OCI-LY7 (cell line): ENCODE results near the gene SPDYA.

DNA sequence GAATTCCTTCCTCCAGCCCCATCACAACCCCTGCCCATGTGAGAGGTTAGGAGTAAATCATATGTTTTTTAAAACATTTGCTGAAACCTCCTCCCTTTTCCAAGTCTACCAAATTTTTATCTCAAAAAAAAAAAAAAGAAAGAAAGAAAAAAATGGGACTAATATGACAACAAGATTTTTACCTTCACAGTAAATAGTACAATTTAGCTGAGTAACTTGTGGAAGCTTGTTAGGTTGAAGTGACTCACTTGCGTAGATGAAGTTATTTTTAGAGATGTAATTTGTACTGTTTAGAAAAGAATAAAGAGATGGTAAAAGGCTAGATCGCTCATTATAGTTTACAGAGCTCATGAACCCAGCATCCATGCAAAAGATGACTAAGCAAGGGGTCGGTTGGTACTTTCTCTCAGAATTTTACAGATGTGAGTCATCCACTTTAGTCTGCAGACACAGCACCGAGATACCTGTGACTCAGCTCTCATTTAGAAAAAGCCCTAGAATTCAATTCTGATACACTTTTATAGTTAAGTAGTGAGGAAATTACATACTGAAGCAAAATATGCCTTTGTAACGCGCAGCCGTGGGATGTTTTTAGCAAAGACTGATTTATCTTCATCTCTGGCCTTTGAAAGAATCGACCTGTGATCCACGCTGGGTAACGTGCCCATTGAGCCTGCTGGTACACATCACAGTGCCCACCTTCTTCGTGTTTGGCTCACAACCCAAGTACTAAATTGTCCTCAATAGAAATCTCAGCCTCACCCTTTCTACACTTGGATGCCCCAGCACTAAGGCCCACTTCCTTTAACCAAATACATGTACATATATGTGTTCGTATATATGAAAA is 116.5 kb upstream of the FOSL2 start:
- PRO-cap: no peak
- RAMPAGE, long total RNA: no peak

GRCh38 chr2:28391475-28391975 is 1.1 kb upstream of the FOSL2 start:
- PRO-cap: no peak
- RAMPAGE, long total RNA: no peak

- PRO-cap: no peak
- RAMPAGE, long total RNA: no peak
Measured at GRCh38 chr2:28394029-28394444, 1.4 kb downstream of the FOSL2 start.

DNA sequence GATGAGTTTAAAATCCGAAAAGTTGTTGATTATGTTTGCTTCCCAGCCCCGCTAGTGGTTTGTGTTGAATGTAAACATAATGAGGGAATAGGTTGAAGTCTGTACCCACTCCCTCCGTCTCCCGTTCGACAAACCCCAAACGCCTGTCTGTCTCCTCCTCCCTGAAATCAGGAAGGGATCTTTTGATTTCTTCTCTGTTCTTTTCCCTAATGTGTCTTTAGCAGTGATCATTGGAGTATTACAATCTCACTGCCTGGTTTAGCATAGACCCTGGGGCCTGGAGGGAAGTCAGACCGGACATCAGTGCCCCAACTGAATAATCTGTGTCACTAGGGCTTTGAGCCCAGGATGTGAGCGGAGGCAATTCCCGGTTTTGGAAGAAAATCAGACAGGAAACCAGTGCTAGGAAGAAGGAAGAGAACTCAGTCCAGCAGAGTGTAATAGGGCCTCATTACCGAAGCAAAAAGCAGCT is 2.5 kb downstream of the FOSL2 start:
- PRO-cap: no peak
- RAMPAGE, long total RNA: no peak

DNA sequence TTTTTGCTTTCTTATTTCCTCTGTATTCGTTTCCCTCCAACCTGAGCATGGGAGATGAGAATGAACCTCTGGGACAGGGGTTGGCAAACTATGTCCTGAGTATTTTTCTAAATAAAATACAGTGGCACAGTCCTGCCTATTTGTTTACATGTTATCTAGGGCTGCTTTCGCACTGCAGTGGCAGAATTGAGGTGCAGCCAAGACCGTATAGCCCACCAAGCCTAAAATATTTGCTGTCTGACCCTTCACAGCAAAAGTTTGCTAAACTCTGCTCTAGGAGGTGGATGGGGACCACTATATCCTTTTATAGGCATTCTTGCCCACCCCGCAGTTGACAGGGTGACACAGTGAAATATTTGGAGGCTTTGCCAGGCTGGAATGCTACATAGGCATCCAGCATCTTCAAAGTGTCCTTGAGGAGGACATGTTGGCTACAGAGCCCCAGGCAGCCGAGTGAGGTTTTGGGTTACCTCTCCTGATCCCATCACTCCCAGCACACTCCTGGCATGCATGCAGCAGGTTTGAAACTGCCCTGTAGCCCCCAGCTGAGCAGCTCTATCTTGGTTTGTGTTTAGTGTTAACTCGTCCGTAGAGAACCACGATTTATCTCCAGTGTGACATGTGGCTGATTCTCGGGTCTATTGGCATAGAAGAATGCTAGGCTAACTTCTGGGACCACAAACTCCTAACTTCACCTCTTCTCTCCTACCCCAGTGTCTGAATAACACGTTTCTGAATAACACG is 7.2 kb downstream of the FOSL2 start:
- PRO-cap: no peak
- RAMPAGE, long total RNA: no peak

- PRO-cap: no peak
- RAMPAGE, long total RNA: no peak
Measured at GRCh38 chr2:28411525-28412863, 19.3 kb downstream of the FOSL2 start.

DNA sequence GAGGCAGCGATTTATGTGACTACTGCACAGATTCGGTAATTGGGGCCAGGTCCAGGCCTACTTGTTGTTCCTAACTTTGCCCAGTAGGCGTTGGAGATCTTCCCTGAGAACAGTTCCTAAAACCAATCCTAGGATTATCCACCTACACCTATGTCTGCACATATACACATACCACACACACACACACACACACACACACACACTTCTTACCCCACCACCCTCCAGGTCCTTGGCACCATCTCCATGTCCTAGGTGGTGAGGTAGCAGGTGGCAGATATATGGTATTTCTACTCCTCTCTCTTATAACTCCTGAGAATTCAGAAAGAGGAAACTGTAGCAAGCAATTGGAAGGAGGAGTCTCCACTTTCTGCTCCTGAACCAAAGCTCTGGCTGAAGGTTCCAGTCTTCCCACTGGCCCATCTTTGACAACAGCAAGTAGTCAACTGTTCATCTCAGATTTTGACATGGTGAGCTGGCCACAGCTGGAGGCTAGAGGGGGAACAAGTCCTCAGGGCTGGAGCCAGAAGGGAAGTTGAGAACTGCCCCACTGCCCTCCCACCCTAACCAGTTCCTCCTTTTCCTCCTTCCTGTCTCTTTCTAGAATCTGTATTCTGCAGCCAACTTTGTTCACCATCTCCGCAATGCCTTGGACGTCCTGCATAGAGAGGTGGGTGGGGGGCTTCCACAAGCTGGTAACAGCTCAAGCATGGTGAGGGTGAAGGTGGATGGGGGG is 105.6 kb downstream of the PLB1 start:
- PRO-cap: no peak
- RAMPAGE, long total RNA: no peak

- PRO-cap: no peak
- RAMPAGE, long total RNA: no peak
Measured at GRCh38 chr2:28664975-28665735, 86.5 kb upstream of the PPP1CB start.

DNA sequence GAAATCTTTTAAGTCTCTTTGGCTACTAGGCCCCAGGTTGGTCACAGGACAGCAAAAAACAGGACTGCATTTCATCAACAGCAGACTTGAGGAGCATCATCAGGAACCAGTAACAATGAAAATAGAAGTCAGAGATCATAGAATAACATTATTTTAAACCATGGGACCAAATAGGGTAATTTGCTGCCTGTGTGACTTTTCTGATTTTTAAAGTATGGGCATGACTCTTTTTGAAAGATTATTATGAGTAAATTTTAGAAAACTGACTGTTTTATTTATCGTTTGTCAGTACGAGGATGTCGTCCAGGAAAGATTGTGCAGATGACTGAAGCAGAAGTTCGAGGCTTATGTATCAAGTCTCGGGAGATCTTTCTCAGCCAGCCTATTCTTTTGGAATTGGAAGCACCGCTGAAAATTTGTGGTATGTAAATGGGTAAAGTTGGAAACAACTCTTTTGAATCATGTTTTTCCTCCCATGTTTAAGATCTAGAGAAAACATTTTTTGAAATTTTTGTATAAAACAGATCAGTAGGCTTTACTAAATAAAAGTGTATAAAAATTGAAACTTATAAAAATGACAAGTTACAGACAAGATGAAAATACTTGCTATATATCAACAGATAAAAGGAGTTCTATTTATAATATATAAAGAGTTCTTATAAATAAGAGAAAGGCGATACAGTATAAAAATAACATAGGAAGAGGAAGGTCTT is 25.1 kb downstream of the PPP1CB start:
- PRO-cap: no peak
- RAMPAGE, long total RNA: no peak

GRCh38 chr2:28810153-28811027 is at the start of gene SPDYA:
Gene SPDYA (plus strand): TSS chr2:28810834.
- PRO-cap: no peak
- RAMPAGE, long total RNA: no peak

- PRO-cap: no peak
- RAMPAGE, long total RNA: no peak
Measured at GRCh38 chr2:28913457-28913758, 18.9 kb downstream of the WDR43 start.

- PRO-cap: no peak
- RAMPAGE, long total RNA: no peak
Measured at GRCh38 chr2:28947152-28947674, 33.9 kb upstream of the TOGARAM2 start.

GRCh38 chr2:28947675-28948644 is 33.1 kb upstream of the TOGARAM2 start:
- PRO-cap: no peak
- RAMPAGE, long total RNA: no peak

- PRO-cap: no peak
- RAMPAGE, long total RNA: no peak
Measured at GRCh38 chr2:29011541-29012122, 30.5 kb downstream of the TOGARAM2 start.

- PRO-cap: no peak
- RAMPAGE, long total RNA: no peak
Measured at GRCh38 chr2:29016495-29017027, 35.5 kb downstream of the TOGARAM2 start.

GRCh38 chr2:29129802-29130155 is 14.6 kb downstream of the CLIP4 start:
- PRO-cap: no peak
- RAMPAGE, long total RNA: no peak

DNA sequence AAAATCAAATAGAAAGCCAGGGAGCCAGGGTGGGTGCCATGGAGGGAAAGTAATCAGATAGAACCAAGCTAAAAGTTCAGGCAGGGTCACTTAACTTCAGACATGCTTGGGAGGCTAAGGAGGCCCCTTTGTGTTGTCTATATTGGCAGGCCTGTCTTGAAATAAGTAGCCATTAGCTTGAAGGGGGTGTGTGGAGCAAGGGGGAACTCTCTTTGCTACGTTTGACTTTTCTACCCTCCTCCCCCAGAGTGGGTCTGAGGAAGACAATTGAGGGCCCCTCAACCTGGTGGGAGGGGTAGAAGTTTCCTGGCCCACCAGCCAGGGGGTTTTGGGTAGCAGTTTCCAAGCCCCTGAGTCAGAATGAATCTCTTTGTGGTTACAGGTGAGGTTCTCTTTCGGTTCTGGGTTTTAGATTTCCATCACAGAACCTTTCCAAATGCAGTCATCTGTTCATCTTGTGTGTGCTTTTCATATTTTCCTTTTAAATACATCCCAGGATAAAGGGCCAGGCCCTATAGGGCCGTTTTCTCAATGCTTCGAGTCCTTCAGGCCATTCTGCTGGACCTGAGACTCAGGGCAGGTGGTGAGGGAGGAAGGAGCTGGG is 4.5 kb downstream of the LBH start:
- PRO-cap: no peak
- RAMPAGE, long total RNA: no peak

DNA sequence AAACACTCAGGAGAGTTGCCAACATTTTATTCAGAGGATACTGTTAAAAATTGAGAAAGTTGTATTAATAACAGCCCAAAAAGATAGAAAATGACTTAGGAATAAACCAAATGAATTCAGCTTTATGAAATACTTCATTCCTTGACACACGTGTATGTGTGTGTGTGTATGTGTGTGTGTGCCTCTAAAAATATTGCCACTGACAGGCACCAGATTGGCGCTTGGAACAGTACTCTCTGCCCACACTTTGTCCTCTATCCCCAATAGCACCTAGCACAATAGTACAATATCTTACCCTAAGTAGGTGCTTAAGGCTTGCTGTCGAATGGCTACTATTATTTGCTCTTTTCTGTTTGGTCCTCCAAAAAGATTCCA is 43.5 kb upstream of the LCLAT1 start:
- PRO-cap: no peak
- RAMPAGE, long total RNA: no peak

DNA sequence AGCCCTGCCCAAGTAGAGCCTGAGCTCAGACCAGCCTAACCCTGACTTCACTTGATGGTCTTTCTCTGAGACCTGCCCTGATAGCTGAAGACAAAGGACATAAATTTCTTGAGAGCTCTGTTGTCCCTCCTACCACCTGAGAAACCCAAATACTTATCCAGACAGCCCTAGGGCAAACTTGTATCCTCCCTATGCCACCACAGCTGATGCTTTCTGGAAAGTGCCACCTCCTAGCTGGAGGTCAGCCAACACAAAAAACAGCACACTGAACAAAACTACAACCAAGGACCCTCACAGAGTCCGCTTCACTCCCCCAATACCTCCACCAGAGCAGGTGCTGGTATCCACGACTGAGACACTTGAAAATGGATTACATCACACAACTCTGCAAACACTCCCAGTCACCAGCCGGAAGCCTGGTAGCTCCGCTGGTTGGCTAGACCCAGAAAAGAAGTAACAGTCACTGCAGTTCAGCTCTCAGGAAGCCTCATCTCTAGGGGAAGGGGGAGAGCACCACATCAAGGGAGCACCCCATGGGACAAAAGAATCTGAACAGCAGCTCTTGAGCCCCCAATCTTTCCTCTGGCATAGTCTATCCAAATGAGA is 175.3 kb downstream of the LCLAT1 start:
- PRO-cap: no peak
- RAMPAGE, long total RNA: no peak

DNA sequence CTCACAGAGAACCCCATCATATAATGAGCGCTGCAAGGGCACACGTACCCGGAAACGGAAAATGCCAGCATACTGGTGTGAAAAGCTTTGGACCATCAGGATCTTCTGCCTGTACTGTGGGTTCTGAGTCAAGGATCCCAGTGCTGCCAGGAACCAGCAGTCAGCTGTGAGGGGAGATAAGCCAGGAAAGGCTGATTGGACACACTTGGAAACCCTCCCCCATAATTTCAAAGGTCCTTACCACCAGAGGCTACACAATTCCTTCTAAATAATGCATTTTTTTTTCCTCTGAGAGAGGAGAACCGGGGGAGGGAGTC is 31.4 kb downstream of the CAPN13 start:
- PRO-cap: no peak
- RAMPAGE, long total RNA: no peak